Neural cell (in vitro differentiated cells): ENCODE data around the genes SESTD1, PDE1A and DUSP19.

GRCh38 chr2:178431516-178432173 is 19.3 kb downstream of the PRKRA start:
- RAMPAGE, long total RNA, result no peak

DNA sequence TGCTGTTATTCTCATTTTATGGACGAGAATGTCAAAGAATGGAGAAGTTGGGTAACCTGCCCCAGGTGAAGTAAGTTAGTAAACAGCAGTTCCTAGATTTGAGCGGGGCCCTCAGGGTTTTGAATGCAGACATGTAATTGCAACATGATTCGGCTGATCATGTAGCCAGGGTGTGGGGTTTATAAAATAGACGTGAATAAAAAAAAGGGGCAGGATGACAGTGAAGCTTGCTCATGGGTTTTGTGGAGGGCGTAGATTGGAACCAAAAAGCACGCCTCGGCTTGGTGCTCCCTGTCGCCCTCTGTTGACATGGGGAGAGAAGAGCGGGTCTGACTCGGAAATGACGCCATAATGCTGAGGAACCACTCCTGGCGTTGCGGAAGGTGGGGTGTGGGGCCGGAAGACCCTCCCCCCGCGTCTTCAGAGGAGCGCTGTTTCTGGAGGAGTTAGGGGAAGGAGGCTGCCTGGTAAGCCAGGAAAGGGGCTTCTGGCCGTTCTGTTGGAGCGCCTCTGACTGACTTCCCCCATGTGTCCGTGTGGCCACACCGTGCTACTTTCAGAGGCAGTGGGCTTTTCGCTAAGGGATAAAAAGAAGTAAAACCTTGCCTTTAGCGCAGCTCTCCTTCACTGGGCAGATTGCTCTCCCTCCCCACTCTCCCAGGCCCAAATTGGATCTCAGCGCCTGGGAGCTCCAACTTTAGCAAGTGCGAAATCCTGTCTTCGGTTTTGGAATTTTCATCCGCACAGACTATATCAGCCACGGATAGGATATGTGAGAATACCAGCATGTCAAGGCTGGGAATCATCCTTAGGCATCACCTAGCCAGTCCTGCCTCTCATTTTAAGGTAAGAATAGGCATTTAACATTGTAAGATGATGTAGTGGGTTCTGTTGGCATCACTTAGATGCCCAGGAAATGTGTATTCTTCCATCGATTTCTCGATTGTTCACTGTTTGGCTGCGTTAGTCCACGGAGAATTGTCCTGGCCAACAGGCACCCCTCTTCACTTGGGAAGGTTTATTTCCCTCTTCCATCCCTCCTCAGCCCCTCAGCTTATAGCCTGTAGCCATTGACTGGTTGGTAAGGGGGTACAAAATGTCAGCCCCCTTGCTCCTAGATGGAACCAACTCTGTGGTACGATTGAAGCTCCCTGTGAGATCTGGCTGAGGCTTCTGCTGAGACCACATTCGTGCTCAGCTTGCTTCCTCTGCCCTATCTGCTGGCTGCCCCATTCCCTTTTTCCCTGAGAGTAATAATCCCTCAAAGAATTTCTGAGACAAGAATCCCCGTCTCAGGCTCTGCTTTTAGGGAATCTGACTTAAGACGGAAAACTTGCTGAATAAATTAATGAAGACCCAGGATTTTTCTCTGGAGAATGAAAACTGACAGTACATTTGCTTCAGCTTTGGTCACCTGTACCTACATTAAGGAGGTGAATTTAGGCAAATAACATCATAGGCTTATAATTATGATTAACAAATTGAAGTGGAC is 43.1 kb downstream of the PLEKHA3 start:
- RAMPAGE, long total RNA, result start-site peak on the plus strand centred at position 433 of the sequence, 48 bp wide, 136 and 963 reads in 2 replicates

- RAMPAGE, long total RNA, result no peak
Measured at GRCh38 chr2:178619458-178620337, 139.4 kb downstream of the PLEKHA3 start.

- RAMPAGE, long total RNA, result no peak
Measured at GRCh38 chr2:178801913-178802565, 5.2 kb downstream of the TTN start.

- RAMPAGE, long total RNA, result no peak
Measured at GRCh38 chr2:178806409-178807010, 713 bp downstream of the TTN start.

GRCh38 chr2:178819977-178820490 is 12.8 kb upstream of the TTN start:
- RAMPAGE, long total RNA, result no peak

GRCh38 chr2:179264468-179265534 is at the start of gene SESTD1:
TSS of gene SESTD1 (minus strand) at chr2:179264832.
- RAMPAGE, long total RNA, result no peak

DNA sequence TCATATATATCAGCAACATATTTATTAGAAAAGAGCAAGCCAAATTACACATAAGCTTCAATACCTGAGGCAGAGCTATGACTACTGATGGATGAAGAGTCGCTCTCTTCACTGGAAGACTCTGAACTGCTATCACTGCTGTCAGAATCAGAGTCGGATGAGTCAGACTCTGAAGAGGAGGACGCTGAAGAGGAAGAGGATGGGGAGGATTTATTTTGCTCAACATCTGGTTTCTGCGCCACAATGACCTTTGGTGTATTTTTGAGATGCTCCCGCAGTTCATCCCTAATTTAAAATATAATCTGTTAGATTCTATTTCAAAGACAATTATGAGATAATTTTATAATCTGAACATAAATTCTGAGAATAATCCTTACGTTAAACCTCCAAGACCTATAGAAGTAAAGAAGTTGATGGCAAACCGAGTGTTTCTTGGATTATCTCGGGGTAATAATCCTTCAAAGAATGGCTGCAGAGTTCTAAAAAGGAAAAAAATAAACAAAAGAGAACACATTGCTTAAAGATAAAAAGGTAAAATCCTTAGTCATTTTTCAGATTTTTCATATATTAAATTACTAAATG is 56.6 kb downstream of the CWC22 start:
- RAMPAGE, long total RNA, result no peak

GRCh38 chr2:180692264-180692758 is 288.1 kb upstream of the UBE2E3 start:
- RAMPAGE, long total RNA, result no peak

- RAMPAGE, long total RNA, result no peak
Measured at GRCh38 chr2:181013080-181014120, 33.0 kb downstream of the UBE2E3 start.

DNA sequence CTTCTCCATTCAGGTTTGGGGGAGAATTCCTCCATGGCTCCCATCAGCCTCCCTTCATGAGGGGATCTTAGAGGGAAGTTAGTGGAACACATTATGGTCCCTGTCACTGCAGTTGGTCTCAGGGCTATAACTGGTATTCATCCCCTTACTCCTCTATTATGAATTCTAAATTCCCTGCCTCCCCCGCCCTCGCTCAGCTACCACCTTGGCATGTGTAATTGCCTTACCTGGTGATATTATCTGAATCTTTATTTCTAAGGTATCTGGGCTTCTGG is 48.4 kb upstream of the NEUROD1 start:
- RAMPAGE, long total RNA, result no peak

- RAMPAGE, long total RNA, result no peak
Measured at GRCh38 chr2:181779969-181781113, 100.0 kb upstream of the NEUROD1 start.

- RAMPAGE, long total RNA, result no peak
Measured at GRCh38 chr2:181893002-181893582, 1.6 kb downstream of the ITPRID2 start.

DNA sequence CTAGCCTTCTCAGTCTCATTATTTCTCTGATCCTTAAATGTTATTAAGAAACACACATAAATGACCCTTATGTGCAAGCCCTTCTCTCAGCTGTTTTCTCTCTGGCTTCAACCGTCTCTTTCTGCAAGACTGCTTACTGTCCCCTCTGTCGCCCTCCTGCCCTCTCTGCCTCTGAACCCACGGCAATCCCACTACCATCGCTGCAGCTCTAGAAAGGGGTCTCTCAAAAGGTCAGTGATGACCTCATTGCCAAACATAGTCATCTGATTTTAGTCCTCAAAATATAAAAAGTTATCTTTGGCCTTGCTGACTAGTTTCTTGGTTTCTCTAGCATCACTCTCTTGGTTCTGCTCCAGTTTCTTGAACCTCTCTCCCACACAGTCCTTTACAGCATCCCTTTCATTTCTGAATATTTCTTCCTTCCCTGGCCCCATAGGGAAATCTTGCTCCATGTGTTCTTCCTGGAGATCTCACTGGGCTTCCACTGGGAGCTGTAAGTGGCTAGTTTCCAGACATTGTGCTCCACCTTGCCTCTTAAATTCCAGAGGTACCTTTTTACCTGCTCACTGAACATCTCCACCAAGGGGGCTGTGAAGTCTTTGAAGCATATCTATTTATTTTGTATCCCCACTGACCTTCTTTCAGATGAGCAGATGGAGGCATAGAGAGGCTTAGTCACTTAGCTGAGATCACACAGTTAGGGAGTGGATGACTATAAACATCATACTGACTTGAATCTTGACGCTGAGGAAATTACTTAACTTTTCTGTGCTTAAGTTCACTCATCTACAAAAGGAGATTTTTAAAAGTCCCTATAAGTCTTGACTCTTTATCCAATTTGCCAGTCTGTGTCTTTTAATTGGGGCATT is 96.1 kb downstream of the PDE1A start:
- RAMPAGE, long total RNA, result no peak

DNA sequence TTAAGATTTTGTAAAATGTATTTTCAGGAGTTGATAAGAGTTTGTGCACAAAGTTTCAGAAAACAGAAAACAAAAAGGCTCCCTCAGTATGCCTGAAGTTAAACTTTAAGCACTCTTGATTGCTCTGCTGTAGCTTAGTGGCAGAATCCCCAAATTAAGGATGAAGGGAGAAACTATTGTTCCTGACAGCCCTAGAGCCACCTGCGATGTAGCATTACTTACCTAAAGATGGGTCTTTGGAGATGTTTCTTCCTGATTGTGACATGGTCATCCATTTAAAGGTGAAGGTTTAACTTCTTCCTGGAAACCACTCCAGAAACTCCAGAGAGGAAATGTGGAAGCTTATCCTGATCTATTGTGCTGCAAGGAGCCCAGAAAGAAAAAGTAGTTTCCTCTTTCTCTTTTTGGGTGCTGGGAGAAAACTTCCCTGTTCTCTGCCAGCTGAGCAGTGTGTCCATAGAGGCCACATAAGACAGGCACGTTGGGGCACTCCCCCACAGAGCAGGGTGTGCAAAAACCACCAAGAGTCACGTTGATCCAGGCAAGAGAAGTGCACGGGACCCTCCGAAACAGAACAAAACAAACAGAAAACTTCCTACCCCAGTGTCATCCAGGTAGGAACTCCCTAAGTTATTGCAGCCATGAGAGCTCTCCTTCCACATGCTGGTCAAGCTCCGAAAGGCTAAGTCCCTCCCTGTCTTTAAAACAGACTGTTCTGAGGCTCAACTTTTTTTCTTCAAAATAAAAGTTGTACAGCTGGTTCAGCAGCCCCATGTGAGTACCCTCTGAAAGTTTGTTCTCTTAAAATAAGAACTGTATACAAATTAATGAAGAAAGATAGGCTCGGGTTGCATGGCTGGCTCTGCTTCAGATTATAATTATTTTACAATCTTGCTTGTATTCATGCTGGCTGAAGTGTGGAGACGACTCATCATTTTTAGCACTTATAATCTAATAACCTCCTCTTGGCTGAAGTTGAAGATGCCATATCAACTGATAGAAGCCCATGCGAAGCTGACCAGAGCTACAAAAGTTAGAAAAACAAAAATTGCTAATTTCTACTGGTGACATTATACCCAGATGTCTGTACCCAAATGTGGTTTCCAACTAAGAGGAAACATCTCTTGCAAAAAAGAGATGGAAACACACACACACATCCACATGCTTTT is at the start of gene PDE1A:
TSS of gene PDE1A (minus strand) at position 681 of the 1,169 bp plus-strand sequence.
- RAMPAGE, long total RNA, result no peak

GRCh38 chr2:183078569-183079458 is at the start of gene DUSP19:
TSS of gene DUSP19 (plus strand) at chr2:183078747.
- RAMPAGE, long total RNA, result no peak

DNA sequence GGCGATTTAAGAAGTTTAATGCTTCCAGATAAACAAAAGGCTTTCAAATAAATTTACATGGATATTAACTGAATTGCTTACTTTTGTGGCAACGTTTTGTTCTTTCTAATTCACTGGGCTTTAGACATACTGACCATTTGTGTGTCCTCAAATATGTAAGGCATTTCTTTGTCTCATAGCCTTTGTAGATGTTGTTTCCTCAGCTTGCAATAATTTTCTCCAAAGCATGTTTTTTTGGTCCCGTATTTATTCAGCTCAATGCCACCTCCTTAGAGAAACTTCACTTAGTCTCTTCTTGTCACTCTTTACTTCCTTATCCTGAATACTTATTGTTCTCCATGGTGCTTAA is 98.5 kb downstream of the NUP35 start:
- RAMPAGE, long total RNA, result no peak

GRCh38 chr2:183692067-183692396 is 567.8 kb downstream of the NUP35 start:
- RAMPAGE, long total RNA, result no peak

GRCh38 chr2:185276355-185276661 is 462.3 kb upstream of the FSIP2 start:
- RAMPAGE, long total RNA, result no peak

- RAMPAGE, long total RNA, result no peak
Measured at GRCh38 chr2:186406663-186407064, 79.4 kb upstream of the ZC3H15 start.